SJCRH30 (cell line): ENCODE measurements around a stretch of chr1.

- RAMPAGE, long total RNA = no peak
Measured at GRCh38 chr1:234642977-234643802, 33.2 kb upstream of the IRF2BP2 start.

- RAMPAGE, long total RNA = no peak
Measured at GRCh38 chr1:234758481-234759350, 148.7 kb upstream of the IRF2BP2 start.

DNA sequence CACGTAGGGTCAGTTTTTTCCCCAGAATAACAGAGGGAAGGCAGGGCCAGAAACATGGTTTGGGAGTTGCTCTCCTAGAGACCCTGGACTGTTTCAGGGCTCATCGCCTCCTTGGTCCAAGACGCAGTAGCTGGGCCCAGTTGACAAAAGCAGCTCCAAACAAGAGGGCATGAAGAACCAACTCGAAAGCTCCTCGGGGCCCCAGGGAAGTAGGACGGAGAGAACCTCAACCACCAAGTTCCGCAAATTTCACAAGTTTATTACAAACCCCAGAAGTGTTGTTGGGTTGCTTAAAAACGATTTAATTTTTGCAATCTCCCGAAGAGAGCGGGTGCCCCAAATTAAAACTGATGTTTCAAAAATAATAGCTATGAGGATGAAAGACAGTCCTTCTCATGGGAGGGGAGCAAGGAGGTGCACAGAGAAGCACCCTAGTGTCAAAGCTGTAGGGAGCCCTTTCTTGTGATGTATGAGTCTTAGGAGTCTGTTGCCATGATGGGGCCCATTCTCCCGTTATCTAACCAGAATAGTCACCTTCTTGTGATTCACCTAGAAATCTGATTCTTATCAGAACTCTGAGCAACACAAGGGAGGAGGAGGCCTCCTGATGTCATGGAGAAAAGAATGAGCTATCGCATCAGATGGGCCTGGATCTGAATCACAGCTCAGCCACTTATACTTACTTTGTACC is 165.6 kb upstream of the IRF2BP2 start:
- RAMPAGE, long total RNA = no peak

GRCh38 chr1:234778095-234778670 is 168.2 kb upstream of the IRF2BP2 start:
- RAMPAGE, long total RNA = no peak

DNA sequence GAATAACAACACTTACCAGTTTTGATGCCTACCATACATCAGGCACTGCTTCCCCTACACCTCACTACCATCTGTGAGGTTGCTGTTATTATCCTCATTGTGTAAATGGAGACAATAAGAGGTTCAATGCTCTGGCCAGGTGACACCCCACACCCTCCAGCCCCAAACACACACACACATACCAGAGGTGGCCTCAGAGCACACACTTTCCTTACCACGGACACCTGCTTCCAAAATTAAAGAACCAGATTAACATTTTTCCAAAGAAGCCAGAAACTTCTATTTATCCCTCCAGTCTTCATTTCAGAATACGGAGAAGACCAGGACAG is 213.9 kb upstream of the IRF2BP2 start:
- RAMPAGE, long total RNA = no peak

DNA sequence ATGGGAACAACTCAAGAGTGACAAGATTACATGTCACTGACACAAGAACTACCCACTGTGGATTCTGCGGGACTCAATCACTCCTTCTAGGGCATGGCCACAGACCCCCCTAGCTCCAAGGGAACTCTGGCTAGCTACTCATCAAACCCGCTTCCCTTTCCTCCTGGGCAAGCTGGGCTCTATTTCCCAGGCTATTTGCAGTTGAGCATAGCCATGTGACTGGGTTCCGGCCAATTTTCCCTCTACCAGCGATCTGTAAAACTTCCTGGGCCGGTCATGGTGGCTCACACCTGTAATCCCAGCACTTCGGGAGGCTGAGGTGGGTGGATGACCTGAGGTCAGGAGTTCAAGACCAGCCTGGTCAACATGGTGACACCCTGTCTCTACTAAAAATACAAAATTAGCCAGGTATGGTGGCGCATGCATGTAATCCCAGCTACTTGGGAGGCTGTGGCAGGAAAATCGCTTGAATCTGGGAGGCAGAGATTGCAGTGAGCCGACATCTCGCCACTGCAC is 214.9 kb upstream of the IRF2BP2 start:
- RAMPAGE, long total RNA = no peak

- RAMPAGE, long total RNA = no peak
Measured at GRCh38 chr1:234845639-234845838, 235.6 kb upstream of the IRF2BP2 start.

- RAMPAGE, long total RNA = no peak
Measured at GRCh38 chr1:234863960-234864551, 254.1 kb upstream of the IRF2BP2 start.

GRCh38 chr1:234897559-234898093 is 231.0 kb downstream of the TOMM20 start:
- RAMPAGE, long total RNA = no peak

- RAMPAGE, long total RNA = no peak
Measured at GRCh38 chr1:234898094-234898577, 230.5 kb downstream of the TOMM20 start.

GRCh38 chr1:234898578-234899360 is 229.9 kb downstream of the TOMM20 start:
- RAMPAGE, long total RNA = no peak

GRCh38 chr1:234911549-234912206 is 217.0 kb downstream of the TOMM20 start:
- RAMPAGE, long total RNA = no peak

DNA sequence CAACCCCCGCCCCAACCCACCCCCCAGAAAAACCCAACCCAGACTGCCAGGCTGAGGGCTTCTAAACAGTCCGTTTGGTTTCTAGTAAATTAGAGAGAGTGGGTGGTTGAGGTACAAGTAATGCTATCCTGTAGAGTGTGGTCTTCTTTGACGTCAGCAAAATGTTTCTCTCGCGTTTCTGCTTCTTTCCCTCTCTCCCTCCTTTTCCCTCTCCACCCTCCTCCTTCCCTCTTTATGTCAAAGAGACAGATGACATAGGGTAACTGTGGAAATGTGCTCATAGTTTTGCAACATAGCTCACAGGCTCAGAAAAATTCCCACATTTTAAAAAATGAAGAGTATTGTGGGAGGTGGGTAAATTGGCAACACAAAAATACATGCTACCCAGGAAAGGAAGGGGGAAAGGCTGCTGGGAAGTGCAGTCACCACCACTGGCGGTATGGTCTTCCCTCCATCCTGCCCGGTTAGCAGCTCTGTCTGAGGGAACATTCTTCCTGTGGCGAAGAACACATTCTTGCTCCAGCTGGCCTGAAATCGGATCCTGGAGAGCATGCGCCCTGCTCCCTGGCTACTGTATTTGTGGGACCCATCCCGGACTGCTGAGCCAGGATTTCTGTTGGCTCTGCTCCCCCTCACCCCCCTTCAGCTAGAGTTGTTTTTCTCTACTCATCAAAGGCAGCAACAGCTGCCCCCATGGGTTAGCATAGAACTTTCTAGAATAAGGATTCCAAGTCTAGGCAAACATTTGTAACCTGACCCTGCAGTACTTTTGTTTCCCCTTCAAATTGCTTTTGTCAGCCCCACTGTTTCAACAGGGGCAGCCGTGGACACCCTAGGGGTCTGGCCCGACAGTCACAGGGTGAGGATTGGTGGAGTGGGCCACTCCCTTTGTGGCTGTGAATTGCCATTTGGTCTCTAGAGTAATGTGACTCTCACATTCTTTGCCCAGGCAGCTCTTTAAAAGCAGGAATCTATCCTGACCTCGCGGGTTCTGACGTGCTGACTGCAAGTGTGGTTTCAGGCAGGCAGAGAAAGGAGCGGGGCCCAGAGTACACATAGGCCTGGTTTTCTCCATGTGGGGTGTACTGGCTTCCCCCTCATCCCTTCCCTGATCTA is 157.9 kb downstream of the TOMM20 start:
- RAMPAGE, long total RNA = no peak

- RAMPAGE, long total RNA = no peak
Measured at GRCh38 chr1:234986606-234987267, 141.9 kb downstream of the TOMM20 start.

GRCh38 chr1:234996991-234997775 is 131.5 kb downstream of the TOMM20 start:
- RAMPAGE, long total RNA = no peak

DNA sequence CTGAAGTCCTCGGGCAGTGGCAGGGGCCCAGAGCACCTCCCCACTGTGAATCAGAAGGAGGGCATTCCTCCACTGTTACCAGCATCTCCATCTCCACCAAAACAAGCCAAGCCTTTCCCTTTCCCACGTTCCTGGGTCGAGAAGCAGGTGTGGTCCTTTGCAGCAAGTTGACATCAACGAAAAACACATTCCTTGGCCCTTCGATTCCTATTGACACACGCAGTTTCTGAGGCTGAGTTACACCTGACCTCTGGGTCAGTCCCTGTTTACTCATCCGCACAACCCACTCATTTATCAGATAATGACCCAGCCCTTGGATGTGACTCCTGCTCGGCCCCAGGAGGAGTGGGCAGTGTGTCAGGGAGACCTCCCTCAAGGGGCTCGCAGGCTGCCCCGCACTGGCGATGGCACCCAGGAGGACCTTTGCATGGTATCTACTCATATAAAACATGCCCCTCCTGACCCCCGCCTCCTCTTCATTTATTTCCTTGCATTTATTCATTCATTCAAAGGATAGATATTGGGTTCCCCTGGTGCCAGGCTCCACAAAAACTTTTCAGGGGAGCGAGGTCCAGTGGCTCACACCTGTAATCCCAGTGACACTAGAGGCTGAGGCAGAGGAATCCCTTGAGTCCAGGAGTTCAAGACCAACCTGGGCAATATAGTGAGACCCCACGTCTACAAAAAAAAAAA is 60.2 kb downstream of the TOMM20 start:
- RAMPAGE, long total RNA = no peak

DNA sequence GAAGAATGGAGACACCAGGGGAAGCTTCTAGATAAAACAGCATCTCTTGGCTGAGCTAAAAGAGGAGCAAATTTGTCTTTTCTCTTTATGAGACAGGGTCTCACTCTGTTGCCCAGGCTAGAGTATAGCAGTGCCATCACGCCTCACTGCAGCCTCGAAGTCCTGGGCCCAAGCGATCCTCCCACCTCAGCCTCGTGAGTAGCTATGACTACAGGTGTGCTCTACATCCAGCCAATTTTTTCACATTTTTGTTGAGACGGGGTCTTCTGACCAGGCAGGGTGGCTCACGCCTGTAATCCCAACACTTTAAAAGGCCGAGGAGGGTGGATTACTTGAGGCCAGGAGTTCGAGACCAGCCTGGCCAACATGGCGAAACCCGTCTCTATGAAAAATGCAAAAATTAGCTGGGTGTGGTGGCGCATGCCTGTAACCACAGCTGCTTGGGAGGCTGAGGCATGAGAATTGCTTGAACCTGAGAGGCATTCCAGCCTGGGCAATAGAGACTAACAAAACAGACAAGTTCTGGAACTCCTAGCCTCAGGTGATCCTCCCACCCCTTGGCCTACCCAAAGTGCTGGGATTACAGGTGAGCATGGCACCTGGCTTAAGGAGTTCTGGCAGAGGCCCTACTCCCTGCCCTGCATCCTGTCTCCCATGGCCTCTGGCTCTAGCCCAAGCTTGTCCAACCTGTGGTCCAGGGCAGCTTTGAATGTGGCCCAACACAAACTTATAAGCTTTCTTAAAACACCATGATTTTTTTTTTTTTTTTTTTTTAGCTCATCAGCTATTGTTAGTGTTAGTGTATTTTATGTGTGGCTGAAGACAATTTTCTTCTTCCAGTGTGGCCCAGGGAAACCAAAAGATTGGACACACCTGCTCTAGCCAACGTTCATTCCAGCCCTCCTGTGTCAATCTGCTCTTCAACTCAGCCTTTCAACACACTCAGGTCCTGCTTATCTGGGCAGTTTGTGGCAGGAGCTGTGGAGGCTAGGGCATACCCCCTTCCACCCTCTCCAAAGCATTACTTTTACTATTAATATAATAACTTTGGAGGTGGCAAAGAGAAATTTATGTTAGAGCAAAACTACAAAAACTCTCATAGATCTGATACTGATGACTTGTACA is 20.5 kb downstream of the TOMM20 start:
- RAMPAGE, long total RNA = no peak

DNA sequence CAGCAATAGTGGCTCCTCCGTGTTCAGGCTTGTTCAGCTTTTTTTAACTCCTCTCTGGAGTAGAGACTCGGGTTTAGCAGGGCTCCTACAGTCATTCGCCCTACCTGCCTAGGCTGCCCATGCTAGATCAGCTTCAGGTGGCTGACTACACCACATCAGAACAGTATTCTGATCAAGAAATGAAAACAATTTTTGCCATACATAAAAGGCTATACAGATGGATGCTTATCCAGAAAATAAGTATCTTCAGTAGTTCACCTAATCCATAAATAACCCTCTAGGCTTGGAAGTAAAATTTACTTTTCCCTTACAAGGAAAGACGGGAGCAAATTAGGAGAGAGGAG is 14.6 kb downstream of the ARID4B start:
- RAMPAGE, long total RNA = no peak

GRCh38 chr1:235458408-235459075 is 45.7 kb downstream of the B3GALNT2 start:
- RAMPAGE, long total RNA = no peak

- RAMPAGE, long total RNA = no peak
Measured at GRCh38 chr1:235484243-235484644, 20.0 kb downstream of the B3GALNT2 start.